A375 (cell line): Measurements from ENCODE around the genes NRARP and EHMT1.

DNA sequence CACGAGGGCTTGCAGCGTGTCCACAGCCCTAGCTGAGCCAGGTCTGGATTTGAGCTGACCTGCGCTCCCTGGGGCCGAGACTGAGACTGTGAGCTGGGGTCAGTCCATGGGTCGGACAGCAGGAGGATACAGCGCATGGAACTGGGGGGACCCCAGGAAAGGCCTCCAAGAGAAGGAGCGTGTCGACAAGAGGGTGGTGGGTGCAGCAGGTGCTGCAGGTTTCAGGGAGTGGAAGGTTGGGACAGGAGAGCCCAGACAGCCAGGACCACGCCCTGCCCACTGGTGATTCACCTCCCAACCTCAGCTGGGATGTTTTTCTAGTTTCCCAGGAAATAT is 834 bp upstream of the RNF224 start:
- RAMPAGE, long total RNA, result no peak

GRCh38 chr9:137302131-137302772 is at the start of gene NRARP:
Gene NRARP (minus strand): TSS chr9:137302271.
- RAMPAGE, long total RNA, result no peak

DNA sequence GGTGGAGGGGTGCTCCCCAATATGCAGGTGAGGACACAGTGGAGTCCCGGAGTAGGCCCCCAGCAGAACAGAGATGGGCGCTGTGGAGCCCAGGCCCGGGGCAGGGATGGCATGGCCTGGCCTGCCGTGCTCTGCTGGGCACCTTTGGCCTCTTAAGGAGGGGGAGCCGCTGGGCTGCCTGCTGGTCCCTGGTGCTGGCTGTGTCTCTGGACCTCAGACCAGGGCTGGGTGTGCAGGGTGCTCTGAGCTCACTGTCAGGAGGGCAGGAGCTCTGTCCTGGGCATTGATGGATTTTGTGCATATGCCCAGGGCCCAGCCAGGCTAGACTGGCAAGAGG is 1.6 kb upstream of the NRARP start:
- RAMPAGE, long total RNA, result no peak

- RAMPAGE, long total RNA, result no peak
Measured at GRCh38 chr9:137314164-137315162, 12.4 kb upstream of the NRARP start.

- RAMPAGE, long total RNA, result no peak
Measured at GRCh38 chr9:137411306-137412097, 11.5 kb downstream of the EXD3 start.

- RAMPAGE, long total RNA, result no peak
Measured at GRCh38 chr9:137454126-137454851, 4.8 kb downstream of the NSMF start.

GRCh38 chr9:137611681-137612935 is 6.6 kb downstream of the ARRDC1 start:
- RAMPAGE, long total RNA, result no peak

DNA sequence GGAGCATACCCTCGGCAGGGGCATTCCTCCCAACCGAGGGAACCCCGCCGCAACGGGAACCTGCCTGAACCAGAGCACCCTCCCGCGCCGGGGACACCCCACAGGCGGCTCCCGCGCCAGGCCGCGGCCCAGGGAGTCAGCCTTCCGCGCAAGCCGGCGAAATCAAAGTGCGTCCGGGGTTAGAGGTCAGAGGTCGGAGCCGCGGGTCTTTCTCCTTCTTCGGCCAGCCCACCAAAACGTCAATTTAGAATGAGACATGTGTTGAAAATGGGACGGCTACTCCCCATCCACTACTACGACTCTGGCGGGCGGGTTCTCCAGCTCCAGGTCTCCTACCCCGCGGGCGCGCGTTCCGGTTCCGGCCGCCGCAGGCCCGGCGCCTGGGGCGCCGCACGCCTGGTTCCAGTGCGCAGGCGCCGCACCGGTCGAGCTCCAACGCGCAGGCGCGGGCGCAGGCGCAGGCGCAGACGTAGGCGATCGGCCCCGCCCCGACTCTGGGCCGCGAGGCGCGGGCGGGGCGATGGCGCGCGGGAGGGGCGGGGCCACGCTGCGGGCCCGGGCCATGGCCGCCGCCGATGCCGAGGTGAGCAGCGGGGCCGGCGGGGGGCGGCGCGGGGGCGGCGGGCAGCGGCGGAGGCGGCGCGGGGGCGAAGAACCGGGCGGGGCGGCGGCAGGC is at the start of gene EHMT1:
EHMT1 (plus strand) TSS at position 539 of the 676 bp plus-strand sequence.
- RAMPAGE, long total RNA, result start-site peak on the minus strand centred at position 355 of the sequence, 99 bp wide, 20 and 17 reads in 2 replicates

DNA sequence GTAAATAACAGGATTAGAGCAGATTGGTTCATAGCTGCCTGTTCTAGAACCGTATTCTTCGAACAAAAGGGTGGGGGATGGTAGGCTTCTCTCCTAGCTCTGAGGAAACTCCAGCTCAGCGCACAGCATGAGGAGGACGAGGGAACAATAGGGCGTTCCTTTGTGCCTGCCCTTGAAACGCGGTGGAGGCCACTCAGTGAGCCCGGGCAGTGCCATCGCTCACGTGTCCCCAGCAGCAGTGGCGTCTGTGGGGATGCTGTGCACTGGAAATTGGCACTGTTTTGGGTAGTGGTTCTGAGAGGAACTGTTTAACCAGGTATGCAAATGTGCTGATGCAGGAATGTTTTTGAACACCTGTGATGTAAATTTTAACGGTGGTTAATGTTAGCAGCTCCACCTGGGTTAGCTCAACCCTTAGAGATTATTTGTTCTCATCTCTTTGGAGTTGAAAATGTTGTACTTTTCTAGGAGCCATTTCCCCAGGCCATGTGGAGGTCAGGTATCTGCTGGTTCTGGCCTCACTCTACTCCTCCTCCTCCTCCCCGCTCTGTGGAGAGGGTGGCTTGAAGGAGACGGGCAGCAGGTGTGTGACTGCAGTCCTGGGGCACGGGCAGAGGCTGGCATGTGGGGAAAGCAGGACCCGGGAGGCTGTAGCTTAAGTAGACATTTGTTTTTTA is 48.2 kb downstream of the EHMT1 start:
- RAMPAGE, long total RNA, result no peak

DNA sequence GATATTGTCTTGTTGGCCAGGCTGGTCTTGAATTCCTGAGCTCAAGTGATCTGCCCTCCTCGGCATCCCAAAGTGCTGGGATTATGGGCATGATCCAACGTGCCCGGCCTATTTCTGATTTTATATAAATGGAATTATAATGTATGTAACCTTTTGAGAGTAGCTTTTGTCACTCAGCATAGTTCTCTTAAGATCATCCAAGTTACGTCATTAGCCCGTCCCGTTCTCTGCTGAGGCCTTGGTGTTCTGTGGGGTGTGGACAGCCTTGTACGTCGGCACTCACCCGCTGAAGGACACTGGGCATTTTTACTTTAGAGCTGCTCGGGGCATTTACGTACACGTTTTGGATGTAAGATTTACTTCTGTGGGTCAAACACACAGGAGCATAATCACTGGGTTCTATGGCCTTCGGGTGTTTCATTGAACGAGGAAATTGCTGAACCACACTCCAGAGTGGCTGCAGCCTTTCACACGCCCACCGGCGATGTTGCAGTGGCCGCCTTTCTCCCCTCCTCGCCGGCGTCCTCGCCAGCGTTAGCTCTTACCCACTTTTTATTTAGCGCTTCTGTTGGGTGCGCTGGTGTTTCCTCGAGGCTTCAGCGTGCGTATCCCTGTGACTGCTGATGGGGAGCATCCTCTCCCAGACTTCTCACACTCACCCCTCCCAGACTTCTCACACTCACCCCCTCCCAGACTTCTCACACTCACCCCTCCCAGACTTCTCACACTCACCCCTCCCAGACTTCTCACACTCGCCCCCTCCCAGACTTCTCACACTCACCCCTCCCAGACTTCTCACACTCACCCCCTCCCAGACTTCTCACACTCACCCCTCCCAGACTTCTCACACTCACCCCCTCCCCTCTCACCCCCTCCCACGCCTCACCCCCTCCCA is 101.9 kb downstream of the EHMT1 start:
- RAMPAGE, long total RNA, result no peak

- RAMPAGE, long total RNA, result no peak
Measured at GRCh38 chr9:137757647-137758163, 119.9 kb upstream of the CACNA1B start.

- RAMPAGE, long total RNA, result no peak
Measured at GRCh38 chr9:137837511-137838158, 39.9 kb upstream of the CACNA1B start.

GRCh38 chr9:138216853-138217795 is 339.5 kb downstream of the CACNA1B start:
- RAMPAGE, long total RNA, result no peak